Kidney epithelial cell (primary cell): ENCODE results near the gene TIFAB.

DNA sequence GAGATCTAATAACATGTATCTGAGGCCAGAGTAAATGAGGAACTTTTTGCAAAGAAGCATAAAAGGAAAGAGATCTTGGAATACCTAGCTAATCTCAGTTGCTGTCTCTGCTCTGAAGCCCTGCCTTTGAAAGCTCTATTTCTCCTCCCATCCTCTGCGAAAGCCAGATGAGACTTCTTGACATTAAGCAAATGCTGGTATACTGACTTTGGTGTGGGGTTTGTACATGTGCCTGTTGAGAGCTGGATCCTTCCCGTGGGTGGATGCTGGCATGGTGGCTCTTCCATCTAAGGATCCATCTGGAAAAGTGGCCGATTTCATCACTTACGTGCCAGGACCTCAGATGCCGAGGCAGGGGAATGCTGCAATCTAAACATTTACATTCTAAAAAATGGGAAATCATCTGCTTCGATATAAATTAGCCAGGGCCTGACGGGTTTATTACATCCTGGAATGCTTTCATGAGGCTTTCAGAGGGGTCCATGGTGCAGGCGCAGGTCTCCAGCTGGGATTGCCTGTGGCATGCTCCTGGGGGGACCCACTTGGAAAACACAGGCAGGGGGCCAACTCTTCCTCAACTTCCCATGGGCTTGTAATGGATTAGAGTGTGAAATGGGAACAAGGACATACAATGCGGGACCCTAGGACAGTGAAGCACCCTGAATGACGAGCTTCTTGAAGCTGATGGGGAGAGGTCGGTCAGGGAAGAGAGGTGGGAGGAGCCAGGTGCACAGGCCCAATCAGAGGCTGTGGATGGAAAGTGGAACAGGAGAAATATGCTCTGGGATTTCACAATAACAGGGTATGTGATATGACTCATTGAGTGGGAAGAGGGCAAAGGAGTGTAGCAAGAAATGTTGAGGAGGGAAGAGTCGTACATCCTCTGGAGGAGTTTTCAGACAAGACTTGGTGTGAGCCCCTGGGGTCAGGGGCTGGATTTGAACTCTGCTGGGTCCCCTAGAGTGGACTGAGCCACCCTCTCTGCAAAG lies 105.5 kb upstream of the PITX1 start:
- RAMPAGE, long total RNA, result no peak
- RRBS, result no CpG with 5 or more reads among the region's 12 CpGs

DNA sequence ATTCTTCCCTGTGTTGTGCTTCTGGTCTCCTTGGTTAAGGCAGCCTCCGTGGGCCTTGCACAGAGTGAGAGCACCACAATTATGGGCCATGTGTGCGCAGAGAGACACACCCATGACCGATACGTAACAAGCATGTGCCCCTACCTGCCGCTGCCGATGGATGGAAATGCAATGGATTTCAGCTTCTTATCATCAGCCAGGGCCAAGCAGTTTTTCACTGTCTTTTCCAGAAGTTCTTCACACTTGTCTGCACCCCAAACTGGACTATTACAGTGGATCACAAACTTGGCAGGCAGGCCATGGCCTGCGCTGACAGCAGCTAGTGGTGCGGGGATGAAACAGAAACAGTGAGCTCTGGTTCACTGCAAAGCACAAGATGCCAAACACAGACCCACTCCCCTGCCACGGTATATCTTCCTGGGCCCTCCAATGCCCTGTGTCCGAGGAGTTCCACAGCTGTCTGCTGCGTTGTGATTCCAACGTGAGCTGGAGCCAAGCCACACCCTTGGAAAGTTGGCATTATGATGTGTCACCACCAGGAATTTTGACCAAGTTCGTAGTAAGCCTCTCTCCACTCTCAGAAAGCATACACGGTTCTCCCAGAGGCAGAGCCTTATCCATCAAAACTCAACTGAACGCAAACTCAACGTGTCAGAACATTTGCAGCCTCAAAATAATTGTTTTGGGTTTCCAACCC lies 55.8 kb downstream of the MACROH2A1 start:
- RAMPAGE, long total RNA, result no peak
- RRBS, result no CpG with 5 or more reads among the region's 16 CpGs

GRCh38 chr5:135379056-135380187 lies 19.6 kb downstream of the MACROH2A1 start:
- RAMPAGE, long total RNA, result no peak
- RRBS, result no CpG with 5 or more reads among the region's 13 CpGs

DNA sequence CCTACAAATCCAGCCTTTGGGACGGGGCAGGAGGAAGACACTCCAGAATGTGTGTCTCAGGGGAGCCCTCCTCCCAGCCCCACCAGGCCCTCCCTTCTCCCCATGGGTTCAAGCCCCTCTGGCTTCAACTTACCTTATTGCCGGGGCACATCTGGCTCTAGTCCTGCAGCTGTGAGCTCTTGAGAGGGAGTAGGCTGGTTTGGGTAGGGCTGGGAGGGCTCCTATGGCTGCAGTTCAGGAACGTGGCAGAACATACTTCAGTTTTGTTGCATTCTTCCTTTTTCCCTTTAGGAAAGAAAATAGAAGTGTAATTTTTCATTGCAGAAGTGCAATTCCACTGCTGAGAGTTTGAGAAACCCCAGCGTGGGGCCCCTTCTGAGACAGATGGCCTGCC lies at the start of gene TIFAB:
Gene TIFAB, minus strand, starts transcription at position 276 of the 394 bp plus-strand sequence.
- RAMPAGE, long total RNA, result no peak
- RRBS, result no CpG with 5 or more reads among the region's 4 CpGs

GRCh38 chr5:136055361-136055885 lies 26.6 kb downstream of the TGFBI start:
- RAMPAGE, long total RNA, result no peak
- RRBS, result 84% methylated on average over 3 of the region's 11 CpGs

DNA sequence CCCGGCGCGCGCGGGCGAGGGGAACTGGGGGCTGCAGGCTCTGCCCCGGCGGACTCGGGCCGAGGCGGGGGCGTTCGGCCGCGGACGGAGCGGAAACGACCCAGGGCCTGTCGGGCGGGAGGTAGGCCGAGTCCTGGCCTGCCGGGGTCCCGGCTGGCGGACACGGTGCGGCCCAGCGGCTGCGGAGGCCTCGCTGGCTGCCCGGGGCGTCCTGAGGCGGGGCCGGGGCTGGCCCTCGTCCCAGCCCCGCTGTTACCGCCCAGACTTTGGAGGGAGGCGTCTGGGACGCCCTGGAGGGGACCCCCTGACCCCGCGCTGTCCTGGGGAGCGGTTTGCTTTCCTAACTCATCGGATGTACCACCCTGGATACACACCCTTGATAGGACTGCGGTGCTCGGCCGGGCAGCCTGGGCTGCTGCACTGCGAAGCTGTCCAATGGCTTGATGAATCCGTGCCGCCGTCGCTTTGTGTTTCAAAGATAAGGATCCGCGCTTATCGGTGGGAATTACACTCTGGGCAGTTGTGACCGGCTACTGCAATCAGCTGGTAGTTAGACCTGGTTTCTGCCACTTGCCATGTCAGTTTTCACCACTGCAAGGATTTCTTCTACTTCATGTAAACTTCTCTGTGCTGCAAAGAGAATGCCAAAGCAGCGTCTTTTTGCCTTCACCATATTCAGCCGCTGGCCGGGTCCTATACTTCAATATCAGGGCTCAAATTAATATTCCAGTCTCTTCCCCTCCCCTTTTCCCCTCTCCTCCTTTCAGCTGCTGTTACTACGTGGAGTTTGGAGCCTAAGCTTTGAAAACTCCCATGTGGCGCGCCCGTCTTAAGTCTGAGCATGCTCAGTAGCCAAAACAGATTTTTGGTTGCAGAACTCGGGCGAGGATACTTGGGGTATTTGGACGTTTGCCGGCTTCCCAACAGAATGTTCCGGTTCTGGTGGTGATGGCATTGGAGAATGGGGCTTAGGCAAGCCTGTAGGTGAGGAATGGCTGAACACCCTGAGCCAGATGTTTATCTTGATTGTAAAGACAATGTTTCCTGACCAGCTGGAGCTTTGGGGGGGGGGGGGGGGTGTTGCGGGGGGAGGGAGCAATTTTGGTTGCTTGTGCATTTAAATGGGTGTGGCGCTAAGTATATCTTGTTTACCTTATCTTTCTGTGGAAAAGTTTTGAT lies 720 bp downstream of the SMAD5 start:
- RAMPAGE, long total RNA, result no peak
- RRBS, result under 1% methylated on average over 20 of the region's 68 CpGs

- RAMPAGE, long total RNA, result no peak
- RRBS, result no CpG with 5 or more reads among the region's 4 CpGs
Measured at GRCh38 chr5:136190298-136190714, 2.7 kb downstream of the SMIM32 start.

- RAMPAGE, long total RNA, result no peak
- RRBS, result no CpG with 5 or more reads among the region's 98 CpGs
Measured at GRCh38 chr5:137753298-137754254, 587 bp downstream of the HNRNPA0 start.

DNA sequence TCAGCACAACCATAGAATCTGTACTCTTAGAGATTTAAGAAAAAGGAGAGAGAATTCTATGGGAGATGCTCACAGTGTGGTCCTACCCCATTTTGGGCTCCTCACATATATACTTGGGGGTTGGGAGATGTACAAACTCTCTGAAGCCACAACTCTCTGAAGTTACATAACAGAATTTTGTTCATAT lies 48.4 kb upstream of the HNRNPA0 start:
- RAMPAGE, long total RNA, result no peak

DNA sequence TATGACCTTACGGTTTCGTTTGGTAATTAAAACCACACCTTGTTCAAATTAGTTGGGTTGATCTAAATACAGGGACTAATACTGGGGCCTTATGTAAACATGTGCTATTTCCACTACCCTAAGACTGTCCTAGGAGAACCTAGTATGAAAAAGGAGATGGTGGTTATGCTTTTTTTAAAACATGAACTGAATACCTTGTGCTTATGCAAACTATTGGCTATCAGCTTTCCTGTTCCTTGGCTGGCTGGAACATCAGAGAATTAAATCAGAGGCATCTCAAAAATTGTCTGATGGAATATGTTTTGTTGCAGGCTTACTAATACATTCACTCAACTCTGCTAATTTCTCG lies 3.9 kb downstream of the MYOT start:
- RAMPAGE, long total RNA, result no peak
- RRBS, result no CpG with 5 or more reads among the region's 3 CpGs

DNA sequence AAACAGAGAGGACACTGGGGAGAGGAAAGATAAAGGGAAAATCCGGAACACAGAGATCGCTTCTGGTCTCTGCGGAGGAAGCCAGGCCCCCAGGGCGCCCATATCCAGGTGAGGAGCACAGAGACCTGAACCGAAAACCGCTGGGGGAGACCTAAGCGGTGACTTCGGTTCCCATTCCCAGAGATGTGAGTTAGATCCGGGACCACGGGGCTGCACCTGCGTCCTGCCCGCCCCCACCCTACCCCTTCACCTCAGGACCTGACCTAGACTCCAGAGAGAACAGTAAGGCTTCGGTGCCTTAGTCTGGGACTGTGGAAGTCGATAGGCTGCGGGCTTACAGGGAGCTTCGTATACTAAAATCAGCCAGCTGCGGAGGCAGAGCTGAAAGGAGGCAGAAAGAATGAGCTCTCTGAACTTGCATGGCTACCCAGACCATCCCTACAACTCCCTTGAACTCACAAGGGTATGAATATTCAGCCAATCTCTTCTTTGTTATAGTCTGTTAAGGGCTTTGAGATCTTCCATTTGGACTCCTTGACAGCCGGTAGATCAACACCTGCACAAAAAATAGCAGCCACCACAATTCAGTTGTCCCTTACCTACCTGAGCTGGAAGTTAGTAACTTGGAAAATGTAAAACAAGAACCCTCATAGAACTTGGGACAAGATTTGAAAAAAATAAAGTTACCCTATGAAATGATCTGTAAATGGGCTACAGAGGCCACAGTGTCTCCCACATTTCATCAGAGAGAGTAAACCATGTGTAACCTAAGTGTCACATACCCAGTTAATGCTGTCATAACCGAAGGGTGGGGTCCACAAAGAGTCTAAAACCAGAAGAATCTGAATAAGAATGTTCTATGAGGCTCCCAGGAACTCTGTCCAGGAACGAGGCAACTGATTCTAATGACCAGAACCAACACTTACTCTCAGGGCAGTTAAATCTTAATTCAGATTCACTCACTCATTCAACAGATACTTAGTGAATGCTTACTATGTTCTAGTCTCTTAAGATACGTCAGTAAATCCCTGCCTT lies 752 bp upstream of the FAM13B start:
- RAMPAGE, long total RNA, result no peak
- RRBS, result 13% methylated on average over 1 of the region's 21 CpGs

DNA sequence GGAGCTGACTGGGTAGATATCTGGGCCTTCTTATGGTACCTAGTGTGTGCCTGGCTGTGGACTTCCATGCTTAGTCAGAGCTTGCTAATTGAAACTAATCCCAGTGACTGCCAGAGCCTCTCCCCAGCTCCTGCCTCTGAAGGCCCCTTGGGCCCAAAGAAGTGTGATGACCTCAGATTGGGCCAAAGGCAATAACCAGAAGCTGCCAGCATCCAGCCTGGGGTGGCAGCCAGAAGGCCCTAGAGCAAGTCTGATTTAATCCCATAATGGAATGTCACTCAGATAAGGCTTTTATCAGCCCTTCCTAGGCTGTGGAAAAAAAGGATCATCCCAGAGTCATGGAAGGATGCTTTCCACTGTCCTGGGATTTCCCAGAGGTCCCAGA lies 17.2 kb upstream of the CDC23 start:
- RAMPAGE, long total RNA, result no peak

DNA sequence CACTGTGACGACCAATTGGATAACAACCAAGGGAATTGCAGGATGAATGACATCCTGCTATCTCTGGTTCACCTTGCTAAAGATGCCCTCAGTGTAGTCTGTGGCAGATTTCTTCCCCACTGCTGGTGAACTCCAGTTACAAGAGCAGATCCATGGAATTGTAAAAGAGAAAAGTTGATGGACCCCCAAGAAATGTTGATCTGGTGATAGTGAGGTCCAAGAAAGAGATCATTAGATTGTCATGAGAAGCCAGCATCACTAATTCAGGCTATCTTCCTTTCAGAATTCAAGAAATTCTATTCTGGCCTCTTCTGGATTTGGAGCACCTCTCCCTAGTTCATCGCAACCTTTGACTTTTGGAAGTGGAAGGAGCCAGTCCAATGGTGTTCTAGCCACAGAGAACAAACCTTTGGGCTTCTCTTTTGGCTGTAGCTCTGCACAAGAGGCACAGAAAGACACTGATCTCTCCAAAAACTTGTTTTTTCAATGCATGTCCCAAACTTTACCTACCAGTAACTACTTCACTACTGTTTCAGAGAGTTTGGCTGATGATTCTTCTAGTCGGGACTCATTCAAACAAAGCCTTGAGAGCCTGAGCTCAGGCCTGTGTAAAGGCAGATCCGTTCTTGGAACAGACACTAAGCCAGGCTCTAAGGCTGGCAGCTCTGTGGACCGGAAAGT lies 38.4 kb downstream of the KDM3B start:
- RAMPAGE, long total RNA, result no peak
- RRBS, result no CpG with 5 or more reads among the region's 5 CpGs

DNA sequence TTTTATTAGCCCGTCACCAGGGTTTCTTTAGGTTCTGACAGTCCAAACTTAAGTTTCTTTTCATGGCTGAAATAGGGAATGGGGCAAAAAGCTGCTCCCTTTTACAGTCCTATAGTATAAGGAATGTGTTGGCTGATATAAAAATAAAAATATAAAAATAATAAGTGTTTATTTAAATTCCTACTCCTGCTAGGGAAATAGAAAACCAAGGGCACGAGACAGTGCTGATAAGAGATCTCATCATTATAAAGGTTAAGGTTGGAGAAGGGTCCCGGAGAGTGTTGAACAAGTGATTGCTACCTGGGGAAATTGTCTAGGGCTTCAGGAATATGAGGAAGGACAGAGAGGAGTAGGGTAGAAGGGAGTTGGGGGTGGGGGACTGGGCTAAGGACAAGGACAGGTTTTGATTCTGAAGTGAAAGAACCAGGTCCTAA lies 6.7 kb downstream of the EGR1 start:
- RAMPAGE, long total RNA, result no peak
- RRBS, result no CpG with 5 or more reads among the region's 3 CpGs

- RAMPAGE, long total RNA, result no peak
- RRBS, result no CpG with 5 or more reads among the region's 12 CpGs
Measured at GRCh38 chr5:138492467-138492765, 27.1 kb downstream of the EGR1 start.

- RAMPAGE, long total RNA, result no peak
- RRBS, result no CpG with 5 or more reads among the region's 3 CpGs
Measured at GRCh38 chr5:138534106-138534667, 8.8 kb downstream of the ETF1 start.

DNA sequence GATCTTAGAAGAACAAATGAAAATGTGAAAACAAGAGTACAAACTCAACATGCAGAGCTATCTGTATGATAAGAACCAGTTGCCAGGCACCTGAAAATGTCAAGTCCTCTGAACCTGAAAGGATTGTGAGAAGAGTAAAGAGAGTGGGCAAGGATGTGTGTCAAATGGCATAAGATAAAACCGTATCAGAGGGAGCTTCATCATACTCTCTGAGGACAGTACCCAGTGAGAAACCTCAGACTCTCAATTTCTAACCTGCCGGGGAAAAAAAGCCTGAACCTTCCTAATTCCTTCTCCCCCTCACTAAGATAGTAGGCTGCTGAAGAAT lies 6.8 kb downstream of the ETF1 start:
- RAMPAGE, long total RNA, result no peak
- RRBS, result no CpG with 5 or more reads among the region's 2 CpGs

- RAMPAGE, long total RNA, result no peak
- RRBS, result no CpG with 5 or more reads among the region's 4 CpGs
Measured at GRCh38 chr5:138536573-138537591, 6.2 kb downstream of the ETF1 start.

DNA sequence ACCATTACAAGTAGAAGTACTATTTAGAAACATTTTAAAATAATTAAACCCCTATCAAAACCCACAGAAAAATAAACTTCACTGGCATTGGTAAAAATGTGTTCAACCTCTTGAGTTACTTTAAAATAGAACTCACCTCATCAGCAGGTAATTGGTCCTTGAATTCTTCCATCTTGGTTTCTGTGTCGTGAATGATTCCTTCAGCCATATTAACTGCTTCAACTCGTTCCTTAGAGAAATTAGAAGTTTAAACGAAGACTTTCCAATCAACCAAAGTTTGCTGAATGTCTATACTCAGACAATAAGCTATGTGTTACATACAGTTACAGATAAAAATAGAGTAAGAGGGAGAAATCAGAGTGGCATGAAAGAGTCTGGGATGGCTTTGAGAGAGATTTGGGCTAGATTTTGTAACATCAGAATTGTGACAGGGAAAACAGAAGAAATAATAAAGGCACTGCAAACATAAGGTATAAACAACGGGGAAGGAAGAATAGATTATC lies 13.7 kb upstream of the ETF1 start:
- RAMPAGE, long total RNA, result no peak
- RRBS, result no CpG with 5 or more reads among the region's 4 CpGs

DNA sequence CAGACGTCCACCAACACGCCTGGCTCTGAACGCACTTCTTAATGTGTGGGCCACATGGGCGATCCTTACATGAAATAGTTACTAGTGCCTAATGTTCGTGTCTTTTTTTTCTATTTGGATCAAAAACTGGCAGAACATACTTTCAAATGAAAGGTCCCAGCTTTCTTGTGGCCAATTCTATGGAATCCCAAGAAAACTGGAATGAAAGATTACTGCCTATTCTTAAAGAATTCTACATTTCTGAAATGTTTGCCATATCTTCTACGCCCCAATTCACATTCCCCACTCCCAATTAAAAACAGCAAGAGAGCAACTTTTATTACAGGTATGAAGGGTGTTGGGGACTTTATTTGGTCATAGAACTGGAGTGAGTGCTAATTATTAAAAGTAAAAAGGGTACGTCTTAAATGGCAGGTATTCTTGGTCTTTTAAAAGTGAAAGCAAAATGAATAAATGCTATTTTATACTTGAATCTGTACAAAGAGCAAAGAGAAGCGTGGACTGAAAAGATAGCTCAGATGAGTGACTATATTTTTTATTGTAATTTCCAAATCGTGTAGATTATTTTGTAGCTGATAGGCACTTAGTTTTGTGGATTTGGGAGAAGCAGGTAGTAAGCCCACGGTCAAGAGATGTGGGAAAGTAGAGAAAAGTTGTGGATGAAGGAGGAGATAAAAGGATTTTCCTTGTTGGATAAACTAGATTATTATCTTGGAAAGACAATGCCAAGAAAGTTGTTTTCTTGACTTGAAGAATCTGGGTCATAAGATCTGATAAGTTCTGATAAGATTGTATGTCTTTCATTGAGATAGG lies 13.6 kb downstream of the LRRTM2 start:
- RAMPAGE, long total RNA, result no peak
- RRBS, result no CpG with 5 or more reads among the region's 10 CpGs